Measurements from ENCODE around the gene HDDC3.

GRCh38 chr15:90425723-90425950 lies 37.6 kb downstream of the IQGAP1 start:
- PRO-cap, result unidirectional peak, minus-strand start at chr15:90425881
- RAMPAGE, long total RNA, result no peak

DNA sequence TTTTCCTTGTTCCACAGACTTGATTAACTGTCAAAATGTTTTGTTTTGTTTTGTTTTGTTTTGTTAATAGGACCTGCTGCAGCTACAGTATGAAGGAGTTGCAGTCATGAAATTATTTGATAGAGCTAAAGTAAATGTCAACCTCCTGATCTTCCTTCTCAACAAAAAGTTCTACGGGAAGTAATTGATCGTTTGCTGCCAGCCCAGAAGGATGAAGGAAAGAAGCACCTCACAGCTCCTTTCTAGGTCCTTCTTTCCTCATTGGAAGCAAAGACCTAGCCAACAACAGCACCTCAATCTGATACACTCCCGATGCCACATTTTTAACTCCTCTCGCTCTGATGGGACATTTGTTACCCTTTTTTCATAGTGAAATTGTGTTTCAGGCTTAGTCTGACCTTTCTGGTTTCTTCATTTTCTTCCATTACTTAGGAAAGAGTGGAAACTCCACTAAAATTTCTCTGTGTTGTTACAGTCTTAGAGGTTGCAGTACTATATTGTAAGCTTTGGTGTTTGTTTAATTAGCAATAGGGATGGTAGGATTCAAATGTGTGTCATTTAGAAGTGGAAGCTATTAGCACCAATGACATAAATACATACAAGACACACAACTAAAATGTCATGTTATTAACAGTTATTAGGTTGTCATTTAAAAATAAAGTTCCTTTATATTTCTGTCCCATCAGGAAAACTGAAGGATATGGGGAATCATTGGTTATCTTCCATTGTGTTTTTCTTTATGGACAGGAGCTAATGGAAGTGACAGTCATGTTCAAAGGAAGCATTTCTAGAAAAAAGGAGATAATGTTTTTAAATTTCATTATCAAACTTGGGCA lies 29.6 kb upstream of the CRTC3 start:
- PRO-cap, result no peak
- RAMPAGE, long total RNA, result no peak

GRCh38 chr15:90645819-90646404 lies 71.2 kb upstream of the BLM start:
- PRO-cap, result no peak
- RAMPAGE, long total RNA, result no peak

DNA sequence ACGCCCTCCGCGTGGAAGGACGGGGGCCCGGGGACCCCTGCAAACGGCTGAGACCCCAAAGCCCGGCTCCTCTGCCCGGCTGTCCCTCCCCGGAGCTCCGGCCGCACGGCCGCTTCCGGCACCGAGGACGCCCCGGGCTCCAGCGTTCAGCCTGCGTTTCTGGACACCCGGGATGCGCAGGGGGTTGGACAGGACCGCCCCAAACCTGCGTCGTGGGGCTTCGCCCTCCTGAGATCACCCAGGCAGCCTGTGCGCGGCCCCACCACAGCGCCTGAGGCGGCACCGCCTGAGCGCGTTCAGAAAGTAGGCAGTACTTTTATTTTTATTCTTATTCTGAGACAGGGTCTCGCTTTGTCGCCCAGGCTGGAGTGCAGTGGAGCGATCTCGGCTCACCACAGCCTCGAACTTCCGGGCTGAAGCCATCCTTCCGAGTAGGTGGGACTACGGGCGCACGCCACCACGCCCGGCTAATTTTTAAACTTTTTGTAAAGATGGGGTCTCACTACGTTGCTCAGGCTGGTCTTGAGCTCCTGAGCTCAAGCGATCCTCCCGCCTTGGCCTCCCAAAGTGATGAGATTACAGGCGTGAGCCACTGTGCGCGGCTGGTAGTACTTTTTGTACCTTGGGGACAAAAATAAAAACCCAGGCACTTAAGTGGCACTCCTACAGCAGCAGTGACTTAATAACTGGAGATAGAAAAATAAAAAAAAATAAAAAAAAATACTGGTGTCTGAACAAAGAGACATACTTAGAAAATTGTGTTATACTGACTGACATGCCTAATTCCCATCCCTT lies 51.4 kb upstream of the BLM start:
- PRO-cap, result bidirectional peak, plus-strand start at position 164 of the sequence, minus-strand start at position 120 of the sequence
- RAMPAGE, long total RNA, result no peak

DNA sequence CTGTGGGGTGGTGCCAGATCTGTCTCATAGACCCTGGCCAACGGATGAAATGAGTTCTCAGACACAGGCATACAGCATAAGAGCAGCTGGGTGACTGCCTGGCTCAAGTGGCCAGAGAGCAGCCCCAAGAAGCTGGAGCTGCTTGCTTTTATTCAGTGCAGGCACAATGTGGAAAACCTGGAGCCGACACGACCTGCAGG lies 44.8 kb upstream of the FURIN start:
- PRO-cap, result no peak
- RAMPAGE, long total RNA, result no peak

- PRO-cap, result bidirectional peak, plus-strand start at chr15:90932665, minus-strand start at chr15:90932549
- RAMPAGE, long total RNA, result start-site peak on the minus strand at chr15:90932538-90932549, 75 and 18 reads in 2 replicates
Measured at GRCh38 chr15:90932425-90932976, at the start of gene HDDC3. Gene HDDC3, minus strand, starts transcription at chr15:90932549.

- PRO-cap, result no peak
- RAMPAGE, long total RNA, result no peak
Measured at GRCh38 chr15:90959730-90960546, 5.3 kb downstream of the RCCD1 start.

DNA sequence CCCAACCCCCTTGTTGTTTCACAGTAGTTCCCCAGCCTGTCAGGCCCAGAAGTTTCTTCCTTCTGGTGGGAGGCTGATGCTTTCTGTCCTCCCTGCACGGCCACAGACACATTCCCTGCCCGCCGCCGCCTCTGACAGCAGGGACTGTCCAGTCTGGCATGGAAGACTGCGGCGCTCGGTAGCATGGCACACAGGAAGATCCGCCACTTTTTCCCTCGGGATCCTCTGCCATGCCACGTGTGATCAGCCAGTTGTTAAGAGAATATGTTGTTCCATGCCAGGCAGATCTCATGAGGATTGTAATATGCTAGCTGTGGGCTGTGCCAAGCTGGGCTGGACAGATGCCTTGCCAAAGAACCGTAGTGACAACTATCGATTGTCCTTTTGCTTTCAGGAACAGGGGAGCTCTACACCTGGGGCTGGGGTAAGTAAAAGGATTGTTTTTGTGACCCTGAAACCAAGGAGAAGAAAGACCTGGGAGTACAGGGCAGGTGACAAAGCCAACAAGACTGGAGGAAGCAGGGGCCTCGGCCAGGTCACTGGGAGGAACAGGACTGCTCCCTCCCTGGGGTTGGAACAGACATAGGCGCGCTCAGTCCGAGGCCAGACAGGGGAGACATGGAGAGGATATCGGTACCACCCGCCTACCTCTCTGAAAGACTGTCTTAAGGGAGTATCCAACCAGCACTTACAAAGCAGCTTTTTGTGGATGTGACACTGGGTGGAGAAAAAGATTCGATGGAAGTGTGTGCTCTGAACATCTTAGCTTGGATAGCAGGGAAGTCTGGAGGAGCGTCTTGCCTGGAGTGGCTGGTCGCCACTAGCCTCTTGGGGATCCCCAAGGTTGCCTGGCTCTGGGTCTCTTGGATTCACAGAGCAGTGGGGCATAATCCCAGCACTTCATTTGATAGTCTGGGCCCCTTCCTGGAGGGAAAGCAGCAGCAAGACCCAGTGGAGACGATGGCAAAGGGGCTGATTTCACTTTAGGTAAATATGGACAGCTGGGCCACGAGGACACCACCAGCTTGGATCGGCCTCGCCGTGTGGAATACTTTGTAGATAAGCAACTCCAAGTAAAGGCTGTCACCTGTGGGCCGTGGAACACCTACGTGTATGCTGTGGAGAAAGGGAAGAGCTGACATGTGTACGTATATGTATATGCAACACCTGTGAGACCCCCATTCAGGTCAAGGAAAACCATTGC lies 6.3 kb downstream of the RCCD1 start:
- PRO-cap, result no peak
- RAMPAGE, long total RNA, result no peak

- PRO-cap, result no peak
- RAMPAGE, long total RNA, result no peak
Measured at GRCh38 chr15:90974743-90975202, 19.6 kb downstream of the PRC1 start.

GRCh38 chr15:91116113-91116831 lies 16.2 kb downstream of the SV2B start:
- PRO-cap, result no peak
- RAMPAGE, long total RNA, result no peak

DNA sequence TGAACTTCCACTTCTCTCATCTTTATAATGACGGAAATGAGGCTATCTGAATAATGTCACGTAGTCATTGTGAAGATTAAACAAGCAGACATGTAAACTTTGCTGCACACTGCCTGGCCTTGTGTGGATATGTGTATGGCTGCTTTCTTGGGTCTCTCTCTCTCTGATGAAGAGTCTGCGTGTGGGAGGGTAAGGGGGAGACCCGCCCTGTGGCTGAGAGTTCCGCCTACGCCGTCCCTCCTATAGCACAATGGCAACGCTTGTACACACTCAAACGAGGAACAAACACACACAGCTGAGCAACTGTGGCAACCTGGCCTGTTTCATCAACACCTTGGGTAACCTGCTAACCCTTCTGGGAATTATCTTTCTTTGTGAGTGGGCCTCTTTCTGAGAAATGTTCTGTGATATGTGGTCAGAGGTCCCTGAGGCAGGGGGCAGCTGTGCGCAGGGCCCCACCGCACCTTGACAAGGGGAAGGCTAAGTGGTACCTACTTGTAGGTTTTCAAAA lies 369.9 kb downstream of the SV2B start:
- PRO-cap, result no peak
- RAMPAGE, long total RNA, result no peak

- PRO-cap, result no peak
- RAMPAGE, long total RNA, result no peak
Measured at GRCh38 chr15:91915655-91916884, 62.6 kb downstream of the SLCO3A1 start.

- PRO-cap, result no peak
- RAMPAGE, long total RNA, result no peak
Measured at GRCh38 chr15:91945234-91945635, 91.7 kb downstream of the SLCO3A1 start.

DNA sequence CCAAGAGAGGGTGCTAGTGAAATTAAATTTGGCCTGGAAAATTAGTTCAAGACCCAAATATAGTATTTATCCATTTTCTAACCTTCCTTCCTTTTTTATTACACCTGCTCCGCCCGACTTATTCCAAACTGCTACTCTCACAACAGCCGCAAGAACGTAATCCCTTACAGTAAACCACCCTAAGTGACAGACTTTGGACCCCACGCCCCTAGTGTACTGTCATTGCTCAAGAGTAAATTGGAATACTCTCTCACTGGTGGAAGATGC lies 226.4 kb upstream of the ST8SIA2 start:
- PRO-cap, result no peak
- RAMPAGE, long total RNA, result no peak

DNA sequence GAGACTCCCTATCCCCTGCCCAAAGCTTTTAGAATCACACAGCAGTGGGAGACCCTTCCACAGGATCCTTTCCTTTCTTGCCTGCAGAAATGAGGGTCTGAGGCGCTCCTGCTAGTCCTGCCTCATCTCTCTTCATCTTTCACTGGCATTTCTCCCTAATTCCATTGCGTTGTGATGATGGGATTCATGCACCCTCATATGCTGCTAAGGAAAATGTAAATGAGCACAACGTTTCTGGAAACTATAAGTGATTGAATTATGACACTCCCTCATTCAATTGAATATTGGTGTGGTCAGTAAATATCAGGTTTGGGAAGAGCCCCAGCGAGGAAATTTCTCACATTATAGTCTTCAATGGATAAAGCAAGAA lies 60.4 kb downstream of the FAM174B start:
- PRO-cap, result no peak
- RAMPAGE, long total RNA, result no peak

DNA sequence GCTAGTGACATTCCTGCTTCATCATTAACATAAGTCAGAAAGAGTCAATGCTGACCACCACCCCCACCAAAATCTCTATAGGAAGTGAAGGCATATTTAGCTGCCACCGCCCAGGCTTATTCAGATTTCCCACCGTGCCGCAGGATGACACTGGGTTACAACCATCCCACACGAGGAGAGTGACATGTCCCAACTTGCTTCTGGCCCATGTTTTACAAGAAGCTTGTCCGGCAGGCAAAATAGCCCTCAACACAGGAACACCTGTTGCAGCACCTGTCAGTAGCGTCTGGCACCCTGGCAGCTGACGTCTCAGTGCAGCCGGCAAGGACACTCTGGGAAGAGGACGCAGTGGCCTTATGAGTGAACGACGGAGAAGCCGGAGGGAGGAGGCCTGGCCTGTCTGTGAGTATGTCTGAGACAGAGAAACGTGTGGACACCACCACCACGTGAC lies 32.2 kb downstream of the FAM174B start:
- PRO-cap, result no peak
- RAMPAGE, long total RNA, result no peak

- PRO-cap, result no peak
- RAMPAGE, long total RNA, result no peak
Measured at GRCh38 chr15:92638031-92638583, 17.5 kb downstream of the FAM174B start.

GRCh38 chr15:92714007-92715092 lies 58.8 kb upstream of the FAM174B start:
- PRO-cap, result bidirectional peak, plus-strand start at chr15:92714511, minus-strand start at chr15:92714437; bidirectional peak, plus-strand start at chr15:92714773, minus-strand start at chr15:92714627; unidirectional peak, minus-strand start at chr15:92714943
- RAMPAGE, long total RNA, result no peak

- PRO-cap, result no peak
- RAMPAGE, long total RNA, result no peak
Measured at GRCh38 chr15:92715744-92716263, 60.2 kb upstream of the FAM174B start.

GRCh38 chr15:92810449-92811057 lies 89.6 kb upstream of the CHD2 start:
- PRO-cap, result bidirectional peak, plus-strand start at chr15:92810833, minus-strand start at chr15:92810843
- RAMPAGE, long total RNA, result no peak